AG09309 (cell line): ENCODE measurements around the gene MAST4.

DNA sequence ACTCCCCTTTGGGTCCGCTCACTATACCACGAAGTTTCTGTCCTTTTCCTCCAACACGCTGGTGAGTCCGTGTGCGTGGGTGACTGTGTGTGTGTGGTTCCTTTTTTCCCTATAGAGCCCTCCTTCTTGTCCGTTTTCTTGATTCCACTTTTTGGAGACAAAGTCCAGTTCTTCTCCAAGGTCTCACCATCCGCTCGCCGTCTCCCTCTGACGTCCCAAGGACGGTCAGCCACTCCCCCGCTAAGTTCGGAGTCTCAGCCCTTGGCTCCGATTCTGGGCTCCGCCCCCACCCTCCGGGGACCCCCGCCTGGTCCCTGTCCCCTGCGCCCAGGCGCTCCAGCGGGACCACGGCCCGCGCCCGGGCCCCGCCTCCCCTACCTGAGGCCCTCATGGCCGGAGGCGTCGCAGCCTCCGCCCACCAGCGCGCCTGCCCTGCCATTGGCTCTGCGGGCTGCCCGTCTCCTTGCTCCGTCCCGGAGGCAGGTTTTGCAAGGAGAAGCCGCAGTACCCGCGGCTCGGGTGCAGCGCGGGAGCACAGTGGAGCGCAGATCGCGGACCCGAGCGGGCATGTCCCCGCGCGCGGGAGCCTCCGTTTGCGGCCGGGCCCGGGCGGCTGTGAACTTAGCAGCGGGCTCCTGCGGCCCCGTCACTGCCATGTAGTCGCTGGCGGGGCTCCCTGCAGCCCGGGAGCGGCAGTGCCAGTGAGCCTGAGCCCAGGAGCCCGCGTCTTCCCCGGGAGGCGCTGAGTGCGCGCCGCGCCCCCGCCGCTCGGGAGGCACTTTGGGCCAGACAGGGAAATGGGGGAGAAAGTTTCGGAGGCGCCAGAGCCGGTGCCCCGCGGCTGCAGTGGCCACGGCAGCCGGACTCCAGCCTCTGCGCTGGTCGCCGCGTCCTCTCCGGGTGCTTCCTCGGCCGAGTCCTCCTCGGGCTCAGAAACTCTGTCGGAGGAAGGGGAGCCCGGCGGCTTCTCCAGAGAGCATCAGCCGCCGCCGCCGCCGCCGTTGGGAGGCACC lies at the start of gene MAST4:
Gene MAST4, plus strand, starts transcription at position 535 of the 1,013 bp plus-strand sequence.
- RRBS = 2% methylated on average over 57 of the region's 97 CpGs

DNA sequence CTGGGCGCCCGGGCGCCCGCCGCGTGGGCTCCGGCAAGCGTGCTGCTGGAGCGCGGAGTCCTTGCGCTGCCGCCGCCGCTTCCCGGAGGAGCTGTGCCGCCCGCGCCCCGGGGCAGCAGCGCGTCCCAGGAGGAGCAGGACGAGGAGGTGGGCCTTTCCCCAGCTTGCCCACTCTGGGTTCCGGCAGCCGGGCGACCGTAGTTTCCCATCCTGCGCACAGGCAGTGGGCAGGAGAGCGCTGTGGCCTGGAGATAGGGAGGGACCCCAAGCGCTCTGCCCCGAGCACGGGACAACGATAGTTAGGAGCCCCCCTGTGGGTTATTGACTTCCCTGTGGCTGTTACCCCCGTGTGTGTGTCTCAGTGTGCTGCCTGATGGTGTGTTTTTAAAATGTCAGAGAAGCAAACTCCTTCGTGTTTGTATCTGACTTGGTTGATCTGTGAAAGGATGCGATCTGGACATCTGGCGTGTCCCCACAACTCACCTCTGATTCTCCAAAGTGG lies 730 bp downstream of the MAST4 start:
- RRBS = 2% methylated on average over 16 of the region's 36 CpGs

DNA sequence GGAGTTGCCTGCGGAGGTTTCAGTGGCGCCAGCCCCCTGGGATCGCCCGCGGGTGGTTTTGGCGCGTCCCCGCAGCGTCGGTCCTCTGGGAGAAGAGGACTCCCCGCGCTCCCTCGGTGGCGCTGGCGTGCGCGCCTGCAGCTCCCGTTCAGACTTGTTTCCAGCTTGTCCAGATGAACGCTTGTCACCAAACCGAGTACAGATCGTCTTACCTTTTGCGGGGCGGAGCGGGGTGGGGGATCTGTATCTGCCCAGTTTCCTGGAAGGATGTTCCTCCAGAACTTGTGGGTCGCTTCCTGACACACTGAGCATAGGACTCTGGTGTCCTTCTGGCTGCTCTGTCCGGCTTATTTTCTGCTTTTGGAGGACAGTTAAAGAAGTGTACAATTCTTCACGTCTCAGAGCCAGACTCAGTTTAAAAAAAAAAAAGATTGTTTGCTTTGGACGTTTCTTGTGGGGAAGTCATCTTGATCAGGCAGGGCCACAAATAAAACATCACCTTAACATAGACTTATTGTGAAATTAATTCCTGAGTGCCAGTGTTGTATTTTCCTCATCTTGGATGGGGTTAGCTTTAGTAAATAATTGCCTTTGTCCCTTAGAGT lies 1.4 kb downstream of the MAST4 start:
- RRBS = no CpG with 5 or more reads among the region's 28 CpGs

DNA sequence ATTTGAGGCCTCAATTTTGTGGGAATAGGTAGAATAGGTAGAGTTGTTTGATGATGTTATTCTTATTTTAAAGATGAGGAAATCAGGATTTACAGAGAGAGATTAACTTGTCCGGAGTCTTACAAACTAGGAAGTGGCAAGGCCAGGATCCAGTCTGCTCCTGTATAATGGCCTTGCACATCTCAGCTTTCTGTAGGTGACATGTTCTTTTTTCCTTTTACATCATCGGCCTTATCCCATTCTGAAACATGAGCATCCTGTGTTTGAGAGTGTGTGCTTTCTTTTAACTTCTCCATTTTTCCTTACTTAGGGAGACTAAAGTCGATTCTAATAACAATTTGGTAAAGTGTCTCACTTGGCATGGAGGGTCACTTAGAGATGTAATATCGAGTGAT lies 214.6 kb downstream of the CD180 start:
- RRBS = no CpG with 5 or more reads among the region's 4 CpGs

DNA sequence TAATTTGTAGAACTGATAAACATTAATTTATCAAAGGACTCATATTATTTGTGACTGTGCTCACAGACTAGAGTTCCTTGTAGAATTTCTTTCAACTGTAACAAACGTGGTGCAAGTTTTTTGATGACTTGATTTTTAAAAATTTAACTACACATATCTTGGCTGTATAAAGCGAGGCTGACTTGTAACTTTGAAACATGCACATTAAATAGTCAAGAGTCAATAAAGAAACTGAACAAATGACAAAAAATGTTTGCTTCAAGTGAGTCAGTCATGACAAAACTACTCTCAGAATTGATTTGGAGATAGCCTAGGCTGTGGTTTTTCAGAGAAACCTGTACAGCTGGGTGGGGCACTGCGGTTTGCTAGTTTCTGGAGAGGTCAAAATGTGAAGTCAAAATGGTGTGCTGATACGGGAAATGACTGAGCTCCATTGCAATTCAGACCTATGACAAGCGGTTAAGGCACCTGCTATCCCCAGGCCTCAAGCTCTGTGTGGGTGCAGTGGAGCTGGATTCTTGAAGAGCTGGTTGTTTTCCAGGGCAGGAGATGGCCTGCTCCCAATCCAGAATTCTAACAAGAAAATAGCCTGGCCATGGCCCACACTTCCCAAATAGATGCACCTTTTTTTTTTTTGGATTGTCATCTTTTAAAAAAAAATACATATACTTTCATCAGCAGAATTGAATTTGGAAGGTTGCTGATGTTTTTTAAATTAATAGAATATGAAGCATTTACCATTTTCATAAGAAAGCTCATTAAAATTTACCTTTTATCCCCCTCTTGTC lies 10.4 kb upstream of the CD180 start:
- RRBS = no CpG with 5 or more reads among the region's 5 CpGs

DNA sequence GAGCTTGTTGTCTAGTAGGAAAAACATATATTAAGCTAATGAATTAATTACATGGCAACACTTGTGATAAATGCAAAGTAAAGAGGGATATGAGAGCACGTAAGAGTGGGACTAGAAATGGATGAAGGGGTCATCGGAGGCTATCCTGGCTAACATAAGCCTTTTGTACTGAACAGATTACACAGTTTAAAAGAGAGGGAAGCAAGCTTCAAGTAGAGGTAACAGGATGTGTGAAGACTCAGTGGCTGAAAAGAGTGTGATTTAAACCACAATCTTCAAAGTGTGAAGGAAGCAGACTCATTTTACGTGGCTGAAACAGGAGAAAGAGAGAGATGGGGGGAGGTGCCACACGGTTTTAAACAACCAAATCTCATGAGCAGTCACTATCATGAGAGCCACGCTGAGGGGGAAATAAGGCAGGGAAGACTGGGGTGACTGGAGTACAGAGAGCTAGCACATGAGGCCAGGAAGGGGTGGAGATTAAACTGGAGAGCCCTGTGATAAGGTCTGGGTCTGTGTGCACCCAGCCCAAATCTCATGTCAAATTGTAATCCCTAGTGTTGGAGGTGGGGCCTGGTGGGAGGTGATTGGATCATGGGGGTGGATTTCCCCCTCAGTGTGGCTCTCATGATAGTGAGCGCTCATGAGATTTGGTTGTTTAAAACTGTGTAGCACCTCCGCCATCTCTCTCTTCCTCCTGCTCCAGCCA lies 318.4 kb upstream of the CD180 start:
- RRBS = no CpG with 5 or more reads among the region's 7 CpGs

DNA sequence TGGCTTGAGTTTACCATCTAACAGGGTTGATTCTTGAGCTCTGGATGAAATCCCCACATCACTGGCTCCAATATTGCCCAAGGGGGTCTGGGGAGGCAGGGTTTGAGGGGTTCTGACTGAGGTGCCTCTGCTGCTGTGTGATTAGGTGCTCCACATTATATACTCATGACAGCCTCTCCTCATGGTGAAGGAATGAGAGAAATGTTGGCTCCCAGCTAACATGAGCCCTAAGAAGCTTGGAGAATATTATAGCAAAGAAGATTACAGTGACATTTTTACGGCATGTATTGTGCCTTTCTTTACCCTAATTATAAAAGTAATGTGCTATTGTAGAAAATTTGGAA lies 229.6 kb upstream of the PIK3R1 start:
- RRBS = no CpG with 5 or more reads among the region's 1 CpG

DNA sequence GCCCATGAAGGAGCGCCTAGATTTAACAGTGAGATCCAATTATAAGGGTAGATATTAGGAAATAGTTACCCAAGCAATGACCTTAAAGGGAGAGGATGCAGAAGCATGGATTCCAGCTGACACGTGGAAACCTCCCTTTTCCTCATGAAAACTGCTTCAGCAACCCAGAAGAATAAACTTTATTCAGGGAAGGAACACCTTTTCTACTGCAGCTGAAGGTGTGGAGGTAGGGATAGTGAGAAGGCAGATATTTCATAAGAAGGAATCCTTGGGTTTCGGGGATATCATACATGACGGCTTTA lies 80.5 kb upstream of the PIK3R1 start:
- RRBS = no CpG with 5 or more reads among the region's 4 CpGs

DNA sequence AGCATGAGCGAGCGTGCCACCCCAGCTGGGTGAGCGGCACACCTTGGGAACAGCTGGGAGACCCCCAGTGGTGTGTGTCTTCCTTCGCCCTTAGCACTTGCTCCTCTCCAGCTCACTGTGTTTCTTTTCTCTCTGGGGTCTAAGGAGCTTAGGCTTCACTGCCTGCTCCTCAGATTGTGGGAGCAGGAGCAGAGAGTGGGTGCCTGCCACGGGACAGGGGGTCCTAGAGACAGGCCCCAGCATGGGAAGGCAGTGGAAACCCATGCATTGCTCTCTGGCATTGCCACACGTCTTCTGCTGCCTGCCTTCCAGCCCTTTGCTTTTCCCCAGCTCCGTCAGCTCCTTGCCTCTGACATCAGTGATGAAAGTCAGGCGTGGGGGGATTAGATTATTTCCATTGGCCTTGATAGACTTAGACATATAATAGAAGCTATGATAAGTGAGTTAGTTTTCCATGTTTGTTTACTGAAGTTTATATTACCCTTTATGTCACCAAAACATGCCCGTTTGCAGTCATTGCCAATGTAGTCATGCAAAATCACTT lies 34.6 kb downstream of the PIK3R1 start:
- RRBS = no CpG with 5 or more reads among the region's 9 CpGs

GRCh38 chr5:68251321-68251743 lies 35.8 kb downstream of the PIK3R1 start:
- RRBS = no CpG with 5 or more reads among the region's 4 CpGs

- RRBS = no CpG with 5 or more reads among the region's 13 CpGs
Observed at GRCh38 chr5:68549177-68549737, 333.7 kb downstream of the PIK3R1 start.

GRCh38 chr5:68593411-68594009 lies 378.0 kb downstream of the PIK3R1 start:
- RRBS = no CpG with 5 or more reads among the region's 3 CpGs

GRCh38 chr5:69492927-69493147 lies 247 bp downstream of the OCLN start:
- RRBS = no CpG with 5 or more reads among the region's 22 CpGs

DNA sequence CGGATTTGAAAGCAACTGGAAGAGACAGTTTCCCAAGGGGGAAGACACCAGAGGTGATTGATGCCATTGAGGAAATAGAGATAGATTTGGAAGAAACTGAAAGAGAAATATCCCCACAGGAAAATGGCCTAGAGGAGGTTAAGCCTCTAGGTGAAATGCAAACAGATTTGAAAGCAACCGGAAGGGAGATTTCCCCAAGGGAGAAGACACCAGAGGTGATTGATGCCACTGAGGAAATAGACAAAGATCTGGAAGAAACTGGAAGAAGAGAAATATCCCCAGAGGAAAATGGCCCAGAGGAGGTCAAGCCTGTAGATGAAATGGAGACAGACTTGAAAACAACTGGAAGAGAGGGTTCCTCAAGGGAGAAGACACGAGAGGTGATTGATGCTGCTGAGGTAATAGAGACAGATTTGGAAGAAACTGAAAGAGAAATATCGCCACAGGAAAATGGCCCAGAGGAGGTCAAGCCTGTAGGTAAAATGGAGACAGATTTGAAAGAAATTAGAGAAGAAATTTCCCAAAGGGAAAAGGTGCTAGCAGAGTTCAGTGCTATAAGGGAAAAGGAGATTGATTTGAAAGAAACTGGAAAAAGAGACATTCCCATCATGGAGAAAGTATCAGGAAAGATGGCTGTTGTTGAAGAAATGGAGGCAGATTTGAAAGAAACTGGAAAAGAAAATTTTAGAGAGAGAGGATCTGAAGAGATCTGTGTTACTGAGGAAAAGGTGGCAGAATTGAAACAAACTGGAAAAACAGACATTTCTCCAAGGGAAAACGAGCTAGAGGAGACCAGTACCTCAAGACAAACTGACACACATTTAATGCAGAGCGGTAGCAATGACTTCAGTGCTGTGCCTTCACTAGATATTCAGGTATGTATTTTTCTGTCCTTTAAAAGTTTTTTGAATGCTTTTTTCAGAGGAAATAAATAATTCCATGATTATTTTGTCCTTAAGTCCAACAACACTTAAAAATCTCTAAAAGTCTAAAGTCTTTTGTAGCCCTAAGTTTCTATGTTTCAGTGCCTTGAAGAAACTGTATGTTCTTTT lies 55.2 kb downstream of the BDP1 start:
- RRBS = no CpG with 5 or more reads among the region's 6 CpGs

GRCh38 chr5:71891719-71892023 lies 172.6 kb downstream of the CARTPT start:
- RRBS = no CpG with 5 or more reads among the region's 3 CpGs

DNA sequence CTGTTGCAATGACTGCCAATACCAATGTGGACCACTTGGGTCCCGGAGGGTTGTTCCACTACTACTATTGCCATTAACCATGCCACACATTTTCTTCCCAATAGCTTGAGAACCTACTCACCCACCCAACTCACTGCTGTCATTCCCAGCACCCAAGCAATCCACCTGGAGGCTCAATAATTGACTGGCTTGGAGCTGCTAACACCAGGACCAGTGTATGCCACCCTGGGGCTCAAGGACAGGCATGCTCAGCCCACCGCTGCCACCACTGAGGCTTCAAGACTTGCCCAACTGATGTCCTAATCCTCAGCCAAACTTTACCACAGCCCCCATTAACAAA lies 190.9 kb upstream of the MAP1B start:
- RRBS = no CpG with 5 or more reads among the region's 2 CpGs

DNA sequence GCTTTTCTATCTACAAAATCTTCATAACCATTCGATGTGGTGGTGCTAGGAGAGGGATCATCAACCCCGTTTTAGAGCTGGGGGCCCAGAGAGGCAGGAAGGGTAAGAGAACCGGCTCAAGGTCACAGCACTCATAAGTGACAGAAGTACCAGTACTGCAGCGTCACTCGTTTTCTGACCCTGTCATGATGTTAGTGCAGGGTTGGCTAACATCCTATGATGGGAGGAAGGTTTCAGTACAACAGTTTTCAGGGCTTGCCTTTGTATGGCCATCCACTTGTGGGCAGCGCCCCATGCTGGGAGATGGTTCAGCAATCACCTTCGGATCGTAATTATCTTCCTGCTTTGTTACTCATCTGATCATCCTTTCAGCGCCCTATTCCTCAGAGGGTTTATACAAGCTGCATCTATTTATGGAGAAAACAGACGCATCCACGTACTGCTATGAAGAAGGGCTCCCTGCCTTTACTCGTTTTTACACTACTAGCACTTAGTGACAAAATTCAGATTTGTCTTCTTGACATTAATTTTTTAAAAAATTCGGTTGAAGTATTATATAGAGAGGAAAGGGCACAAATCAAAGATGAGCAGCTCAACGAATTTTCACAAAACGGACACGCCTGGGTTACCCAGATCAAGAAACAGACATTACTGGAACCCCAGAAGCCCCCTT lies 2.4 kb downstream of the MAP1B start:
- RRBS = no CpG with 5 or more reads among the region's 16 CpGs

DNA sequence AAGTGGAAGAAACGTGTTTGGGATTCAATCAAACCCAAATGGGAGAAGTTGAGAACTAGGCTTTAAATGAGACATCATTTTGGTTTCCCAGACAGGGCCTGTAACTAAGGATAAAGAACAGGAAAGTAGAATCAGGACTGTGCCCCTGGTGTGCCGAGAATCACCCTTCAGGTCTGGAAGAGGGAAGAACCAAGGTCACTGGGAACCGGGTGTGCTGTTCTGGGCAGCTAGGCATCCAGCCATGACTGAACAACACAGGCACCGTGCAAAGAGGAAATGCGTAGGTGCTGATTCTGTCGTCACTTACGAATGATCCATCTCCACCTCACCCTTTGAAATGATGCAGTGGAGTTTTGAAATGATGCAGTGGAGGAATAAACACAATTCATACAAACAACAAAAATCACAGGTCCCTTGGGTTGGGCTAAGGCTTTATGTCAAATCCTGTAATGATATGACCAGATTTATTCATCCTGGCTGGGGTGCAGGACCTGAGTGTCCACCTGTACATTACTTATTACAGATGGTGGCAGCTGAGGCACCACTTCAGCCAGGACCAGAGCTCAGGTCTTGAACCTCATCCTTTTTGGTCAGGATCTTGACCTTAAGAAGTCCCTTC lies 64.4 kb downstream of the MAP1B start:
- RRBS = no CpG with 5 or more reads among the region's 7 CpGs

DNA sequence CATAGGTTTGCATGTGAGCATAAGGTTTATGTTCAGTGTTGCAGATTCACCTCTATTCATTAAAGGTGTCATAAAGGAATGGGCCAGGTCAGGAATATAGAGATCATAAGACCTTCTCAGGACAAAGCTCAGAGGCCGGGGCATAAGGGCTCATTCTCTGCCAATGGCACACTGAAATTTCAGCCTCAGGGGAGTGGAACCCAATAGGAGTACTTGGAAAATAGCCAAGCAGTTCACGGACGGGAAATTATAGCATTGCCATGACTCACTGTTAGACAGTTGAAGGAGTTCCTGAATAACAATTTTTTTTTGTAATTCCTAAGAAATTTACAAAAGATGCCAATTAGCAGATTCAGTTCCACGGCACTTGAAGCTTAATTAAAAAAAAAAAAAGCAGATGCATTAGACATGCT lies 58.4 kb downstream of the PTCD2 start:
- RRBS = no CpG with 5 or more reads among the region's 4 CpGs

GRCh38 chr5:72379685-72380305 lies 59.6 kb downstream of the PTCD2 start:
- RRBS = no CpG with 5 or more reads among the region's 11 CpGs